Iris pigment epithelial cell (primary cell): ENCODE measurements around the genes LRTM2 and ITFG2.

DNA sequence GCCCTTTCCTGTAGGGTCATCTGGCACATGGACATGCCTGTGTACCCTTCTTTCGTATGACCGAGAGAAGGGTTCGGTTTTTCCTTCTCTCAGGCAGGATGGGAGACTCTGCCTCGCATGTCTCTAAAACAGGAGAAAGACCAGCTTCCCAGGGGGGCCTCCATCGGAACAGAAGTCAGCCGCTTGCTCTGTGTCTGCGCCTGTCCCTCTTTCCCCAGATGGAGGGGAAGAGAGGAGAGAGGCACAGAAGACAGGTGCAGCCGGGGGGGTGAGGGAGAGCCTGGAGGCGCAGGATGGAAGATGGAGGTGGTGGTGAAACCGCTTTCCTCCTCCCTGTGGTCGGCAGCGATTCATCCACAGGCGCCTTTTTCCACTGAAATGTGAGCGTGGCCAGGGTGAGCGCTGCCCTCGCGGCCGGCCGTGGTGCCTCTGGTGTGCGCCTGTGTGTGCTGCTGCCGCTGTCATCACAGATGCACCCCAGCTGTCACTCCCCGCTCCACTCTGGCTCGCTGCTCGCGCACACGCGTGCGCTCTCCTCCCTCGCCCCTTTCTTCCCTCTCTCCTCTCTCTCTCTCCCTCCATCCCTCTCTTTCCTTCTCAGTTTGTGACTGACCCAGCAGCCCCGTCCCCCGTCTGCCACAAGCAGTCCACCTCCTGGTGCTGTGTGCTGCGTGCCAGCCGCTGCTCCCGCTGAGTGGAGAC, at the start of gene LRTM2:
Gene LRTM2 (plus strand): TSS at position 581 of the 702 bp plus-strand sequence.
- RRBS, result no CpG with 5 or more reads among the region's 34 CpGs

DNA sequence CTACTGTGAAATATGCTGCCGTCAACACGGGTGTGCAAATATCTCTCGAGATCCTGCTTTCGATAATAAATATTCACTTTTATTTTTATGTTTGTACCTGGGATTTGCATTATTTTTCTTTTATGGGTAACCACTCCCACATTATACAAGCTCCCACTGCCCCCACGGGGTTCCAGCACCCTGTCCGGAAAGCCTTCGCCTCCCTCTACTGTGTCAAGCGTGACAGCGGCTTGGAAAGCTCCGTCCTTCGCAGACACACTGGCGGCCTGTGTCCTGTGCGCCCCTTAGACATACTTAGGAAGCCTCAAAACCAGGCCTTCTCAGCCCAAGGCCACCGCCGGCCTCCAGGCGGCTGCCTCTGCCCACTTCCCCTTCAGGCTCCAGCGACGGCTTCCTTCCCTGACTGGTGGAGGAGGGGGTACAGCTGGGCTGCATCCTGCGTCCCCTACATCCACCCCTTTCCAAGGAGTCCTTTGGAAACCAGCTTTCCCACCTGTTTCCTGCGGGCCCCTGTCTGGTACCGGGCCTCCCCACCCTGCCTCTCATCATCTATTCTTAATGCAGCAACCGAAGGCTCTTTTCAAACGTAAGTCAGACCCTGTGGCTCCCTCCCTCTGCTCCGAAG, 2.5 kb upstream of the CACNA2D4 start:
- RRBS, result no CpG with 5 or more reads among the region's 24 CpGs

GRCh38 chr12:2156500-2157216, 103.9 kb downstream of the CACNA1C start:
- RRBS, result no CpG with 5 or more reads among the region's 6 CpGs

DNA sequence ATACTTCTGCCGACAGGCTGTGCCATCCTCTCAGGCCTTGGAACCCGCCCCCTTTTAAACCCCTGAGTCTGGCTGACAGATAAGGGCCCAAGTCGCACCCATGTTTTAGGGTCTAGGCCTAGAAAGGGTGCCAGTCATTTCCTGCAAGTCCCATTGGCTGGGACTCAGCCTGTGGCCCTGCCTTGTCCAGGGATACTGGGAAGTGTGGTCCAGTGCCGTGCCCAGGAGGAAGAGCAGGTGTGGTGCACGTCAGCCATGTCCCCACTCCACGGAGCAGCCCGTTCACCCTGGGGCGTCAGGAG, 138.0 kb downstream of the CACNA1C start:
- RRBS, result no CpG with 5 or more reads among the region's 8 CpGs

DNA sequence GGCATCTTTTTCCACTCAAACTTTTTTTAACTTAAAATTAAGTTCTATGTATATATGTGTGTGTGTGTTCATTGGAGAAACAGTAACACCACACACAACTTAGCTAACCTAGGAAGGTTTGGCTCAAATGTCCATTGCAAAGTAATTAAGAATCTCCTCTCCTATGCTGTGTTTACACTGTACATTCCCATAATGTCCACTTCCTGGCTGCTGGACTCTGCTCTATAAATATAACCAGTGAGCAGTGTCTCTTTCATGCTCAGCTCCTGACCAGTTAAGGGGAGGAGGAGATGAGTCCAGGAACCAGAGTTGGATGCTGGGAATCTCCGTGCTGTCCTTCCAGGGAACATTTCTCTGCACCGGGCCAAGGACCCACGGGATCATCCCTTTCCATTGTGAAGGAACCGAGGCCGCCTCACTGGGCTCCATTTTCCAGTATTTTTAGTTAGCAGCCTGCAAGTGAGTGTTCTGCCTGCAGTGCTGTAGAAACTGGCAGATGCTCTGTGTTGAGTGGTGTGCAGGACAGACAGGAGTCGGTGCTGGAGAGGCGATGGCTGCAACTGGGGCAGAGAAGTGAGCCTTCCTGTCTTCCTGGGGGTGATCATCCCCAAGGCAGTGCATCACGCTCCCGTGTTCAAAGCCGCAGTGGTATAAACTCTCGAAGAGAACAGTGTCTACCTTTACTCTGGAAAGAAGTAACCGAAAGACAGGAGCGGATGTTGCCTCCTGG, 195.4 kb downstream of the CACNA1C start:
- RRBS, result no CpG with 5 or more reads among the region's 13 CpGs

- RRBS, result no CpG with 5 or more reads among the region's 12 CpGs
Observed at GRCh38 chr12:2248744-2249524, 196.1 kb downstream of the CACNA1C start.

DNA sequence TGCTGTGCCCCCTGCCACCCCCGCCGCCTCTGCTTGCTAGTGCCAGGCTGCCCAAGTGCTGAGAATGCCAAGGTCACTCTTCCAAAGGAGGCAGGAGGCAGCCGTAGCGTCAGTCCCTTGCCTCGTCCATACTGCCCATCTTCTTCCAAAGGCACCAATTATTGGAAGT, 249.4 kb downstream of the CACNA1C start:
- RRBS, result no CpG with 5 or more reads among the region's 5 CpGs

GRCh38 chr12:2384989-2385559, 332.3 kb downstream of the CACNA1C start:
- RRBS, result 23% methylated on average over 3 of the region's 12 CpGs

DNA sequence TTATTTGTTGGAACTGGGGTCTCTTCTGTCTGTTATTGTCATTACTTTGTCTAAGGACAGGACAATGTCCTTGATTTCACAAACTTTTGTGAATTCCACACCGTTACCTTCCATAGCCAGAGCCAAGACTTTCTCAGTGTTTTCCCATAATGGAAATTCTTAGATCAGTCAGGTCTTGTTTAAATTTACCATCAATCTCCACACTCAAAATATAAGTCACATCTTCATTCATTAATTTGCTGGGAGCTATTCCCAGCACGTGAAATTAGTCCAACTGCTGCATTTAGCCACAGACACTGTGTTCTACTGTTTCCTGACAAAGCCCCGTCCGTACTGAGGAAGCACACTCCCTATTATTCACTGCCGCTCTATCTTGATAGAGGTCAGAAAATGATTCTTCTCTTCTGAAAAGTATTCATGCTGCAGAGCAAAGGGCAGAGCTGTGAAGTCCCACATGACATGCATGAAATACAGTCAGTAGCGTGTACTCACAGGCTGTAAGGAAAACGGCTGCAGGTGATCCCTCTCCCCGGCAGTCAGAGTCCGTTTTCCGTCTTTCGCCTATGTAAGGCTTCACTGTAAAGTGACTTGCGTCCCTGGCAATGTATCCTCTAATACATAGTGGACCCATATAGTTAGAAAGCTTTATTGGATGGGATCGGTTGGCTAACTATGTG, 302.6 kb upstream of the FKBP4 start:
- RRBS, result no CpG with 5 or more reads among the region's 13 CpGs

- RRBS, result no CpG with 5 or more reads among the region's 9 CpGs
Observed at GRCh38 chr12:2553610-2554167, 241.1 kb upstream of the FKBP4 start.

GRCh38 chr12:2631902-2632372, 162.8 kb upstream of the FKBP4 start:
- RRBS, result no CpG with 5 or more reads among the region's 9 CpGs

- RRBS, result no CpG with 5 or more reads among the region's 27 CpGs
Observed at GRCh38 chr12:2752609-2752986, 42.2 kb upstream of the FKBP4 start.

DNA sequence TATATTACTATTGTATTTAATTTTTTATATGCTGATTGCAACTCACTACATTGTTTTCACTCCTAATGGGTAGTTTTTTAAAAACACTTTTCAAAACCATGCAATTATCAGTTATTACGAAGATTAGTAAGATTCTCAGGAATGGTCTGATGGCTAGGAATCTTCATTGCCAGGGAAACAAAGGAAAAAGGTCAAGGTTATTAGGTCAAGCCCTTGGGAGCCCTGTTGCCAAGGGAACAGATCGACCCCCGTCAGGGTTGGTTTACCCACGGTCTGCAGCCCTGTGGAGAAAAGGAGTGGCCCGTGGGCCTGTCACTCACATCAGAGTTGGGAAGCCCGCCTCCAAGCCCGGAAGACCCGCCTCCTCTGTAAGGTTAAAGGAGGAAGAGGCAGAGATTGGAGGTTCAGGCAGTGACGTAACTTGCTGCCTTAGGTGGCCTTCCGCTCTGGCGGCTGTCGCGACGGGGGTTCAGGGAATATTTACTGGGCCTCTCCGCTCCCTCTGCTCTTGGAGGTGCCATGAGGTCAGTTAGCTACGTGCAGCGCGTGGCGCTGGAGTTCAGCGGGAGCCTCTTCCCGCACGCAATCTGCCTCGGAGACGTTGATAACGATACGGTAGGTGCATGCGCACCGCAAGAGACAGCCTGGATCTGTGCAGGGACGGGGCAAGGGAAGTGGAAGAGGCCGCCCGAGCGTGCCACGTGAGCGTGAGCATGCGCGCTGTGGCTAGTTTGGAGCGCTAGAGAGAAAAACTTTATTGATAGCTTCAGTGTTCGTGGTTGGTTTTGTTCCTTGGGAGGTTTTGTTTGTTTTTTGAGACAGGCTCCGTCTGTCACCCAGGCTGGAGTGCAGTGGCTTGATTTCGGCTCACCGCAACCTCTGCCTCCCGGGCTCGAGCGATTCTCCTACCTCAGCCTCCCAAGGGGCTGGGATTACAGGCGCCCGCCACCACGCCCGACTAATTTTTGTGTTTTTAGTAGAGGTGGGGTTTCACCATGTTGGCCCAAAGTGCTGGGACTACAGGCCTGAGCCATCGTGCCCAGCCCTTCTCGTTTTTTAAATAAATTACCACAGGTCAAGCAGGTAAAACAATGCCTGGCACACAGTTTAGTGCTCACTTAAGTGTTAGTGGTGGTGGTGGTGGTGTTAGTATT, at the start of gene ITFG2:
Gene ITFG2 (plus strand): TSS at position 427 of the 1,154 bp plus-strand sequence.
- RRBS, result no CpG with 5 or more reads among the region's 50 CpGs

GRCh38 chr12:2858301-2858866, 1.5 kb upstream of the TEX52 start:
- RRBS, result no CpG with 5 or more reads among the region's 6 CpGs

DNA sequence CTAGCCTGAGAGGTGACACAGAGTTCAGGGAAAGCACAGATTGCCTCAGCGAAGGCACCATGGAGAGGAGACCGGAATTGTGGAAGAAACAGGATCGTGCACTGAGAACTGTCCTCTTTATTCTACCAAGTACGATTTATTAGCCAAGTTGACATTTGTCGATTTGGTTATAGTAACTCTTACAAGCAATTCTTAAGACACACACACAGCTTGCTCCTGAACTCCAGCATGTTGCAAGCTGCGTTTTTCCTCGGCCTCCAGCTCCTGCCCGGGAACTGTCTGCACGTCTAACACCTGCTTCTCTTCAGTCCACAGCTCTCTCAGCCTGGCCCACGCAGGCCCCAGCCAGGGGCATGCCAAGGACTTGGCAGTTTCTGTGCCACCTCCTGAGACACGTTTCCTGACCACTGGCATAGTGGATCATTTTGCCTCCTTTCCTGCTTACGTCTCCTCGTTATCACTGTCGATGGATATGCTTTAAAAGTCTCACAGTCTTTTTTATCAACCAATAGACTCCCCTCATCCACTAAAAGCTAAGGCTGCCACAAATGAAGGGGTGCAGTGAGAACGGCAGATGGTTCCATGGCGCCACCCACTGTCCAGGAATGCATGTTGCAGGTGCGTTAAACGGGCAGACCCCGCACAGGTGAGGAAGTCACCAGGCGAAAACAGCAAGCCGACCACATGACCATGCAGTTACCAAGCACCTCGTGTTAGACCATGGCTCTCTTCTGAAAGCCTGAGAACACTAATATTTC, 14.8 kb upstream of the TEAD4 start:
- RRBS, result no CpG with 5 or more reads among the region's 22 CpGs

- RRBS, result 87% methylated on average over 6 of the region's 10 CpGs
Observed at GRCh38 chr12:2977601-2978167, 18.5 kb downstream of the TEAD4 start.

GRCh38 chr12:3106601-3107898, 29.9 kb downstream of the TSPAN9 start:
- RRBS, result no CpG with 5 or more reads among the region's 25 CpGs

GRCh38 chr12:3130028-3130486, 52.9 kb downstream of the TSPAN9 start:
- RRBS, result no CpG with 5 or more reads among the region's 15 CpGs

GRCh38 chr12:3158723-3159444, 81.7 kb downstream of the TSPAN9 start:
- RRBS, result no CpG with 5 or more reads among the region's 12 CpGs

GRCh38 chr12:3204133-3204928, 127.2 kb downstream of the TSPAN9 start:
- RRBS, result no CpG with 5 or more reads among the region's 12 CpGs